ENCODE results near the genes TATDN3 and VASH2.

- PRO-cap, result no peak
Observed at GRCh38 chr1:211632814-211633935, 42.2 kb downstream of the NEK2 start.

- PRO-cap, result no peak
Observed at GRCh38 chr1:211903842-211904421, 73.4 kb upstream of the LPGAT1 start.

GRCh38 chr1:211958049-211958490 is 77.3 kb downstream of the INTS7 start:
- PRO-cap, result no peak

GRCh38 chr1:212057842-212059183 is 22.8 kb downstream of the DTL start:
- PRO-cap, result no peak

DNA sequence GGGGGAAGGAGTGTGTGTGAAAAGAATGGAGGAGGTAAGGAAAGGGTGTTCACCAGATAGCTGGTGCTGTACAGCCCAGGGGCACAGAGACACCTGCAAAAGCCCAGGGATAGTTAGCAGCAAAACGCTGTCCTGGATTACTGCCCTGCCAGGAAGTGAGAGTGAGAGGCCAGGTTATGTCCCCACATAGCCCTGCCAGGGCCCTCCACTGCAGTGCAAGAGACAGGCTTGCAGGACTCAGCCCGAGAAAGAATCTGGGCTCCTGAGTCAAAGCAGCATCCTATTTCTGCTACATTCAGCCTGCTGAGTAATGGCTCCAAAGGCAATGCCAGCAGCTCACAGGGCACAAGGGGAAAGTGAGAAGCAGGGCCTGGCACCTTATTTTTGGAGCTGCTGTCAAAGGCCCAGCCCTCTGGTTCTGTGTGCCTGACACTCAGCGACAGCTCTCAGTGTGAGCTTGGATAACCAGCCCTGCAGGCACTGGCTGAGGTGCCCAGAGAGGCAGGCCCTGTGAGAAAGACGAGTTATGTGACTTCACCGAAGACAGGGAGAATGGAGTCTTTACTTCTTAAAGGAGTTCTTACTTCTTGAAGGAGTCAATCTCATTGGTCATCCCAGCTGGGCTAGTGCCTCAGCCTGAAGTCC is 83.9 kb downstream of the DTL start:
- PRO-cap, result no peak

GRCh38 chr1:212152109-212152659 is 116.6 kb downstream of the DTL start:
- PRO-cap, result no peak

GRCh38 chr1:212225197-212226480 is 59.6 kb upstream of the PPP2R5A start:
- PRO-cap, result no peak

- PRO-cap, result no peak
Observed at GRCh38 chr1:212234494-212235148, 50.6 kb upstream of the PPP2R5A start.

GRCh38 chr1:212328214-212328725 is 43.1 kb downstream of the PPP2R5A start:
- PRO-cap, result no peak

- PRO-cap, result no peak
Observed at GRCh38 chr1:212360955-212361850, 53.5 kb downstream of the PACC1 start.

GRCh38 chr1:212364498-212365519 is 49.9 kb downstream of the PACC1 start:
- PRO-cap, result no peak

DNA sequence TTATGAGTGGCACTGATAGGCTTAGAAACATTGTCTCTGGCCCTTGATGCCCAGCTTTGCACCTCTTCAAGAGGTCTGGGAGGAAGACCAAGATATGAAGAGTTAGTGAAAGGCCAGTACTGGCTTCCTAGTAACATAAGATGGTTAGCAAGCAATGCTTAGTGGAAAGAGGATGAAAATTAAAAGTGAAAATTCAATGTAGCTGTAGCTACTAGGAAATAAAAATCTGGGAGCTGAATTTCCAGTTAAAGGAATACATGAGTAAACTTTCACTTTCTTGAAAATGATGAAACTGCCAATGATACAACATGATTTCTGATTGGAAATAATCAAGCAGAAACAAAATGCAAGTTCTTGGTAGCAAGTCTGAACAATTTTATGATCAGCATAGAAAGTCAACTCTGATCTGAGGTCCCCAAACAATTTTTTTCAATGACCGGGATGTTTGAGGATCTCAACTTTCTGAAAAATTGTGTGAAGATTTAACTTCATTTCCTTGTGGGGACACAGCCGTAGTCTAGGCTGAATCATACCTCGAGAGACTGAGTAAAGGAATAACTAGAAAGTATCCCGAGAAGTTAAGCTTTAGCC is 3.1 kb downstream of the ATF3 start:
- PRO-cap, result no peak

DNA sequence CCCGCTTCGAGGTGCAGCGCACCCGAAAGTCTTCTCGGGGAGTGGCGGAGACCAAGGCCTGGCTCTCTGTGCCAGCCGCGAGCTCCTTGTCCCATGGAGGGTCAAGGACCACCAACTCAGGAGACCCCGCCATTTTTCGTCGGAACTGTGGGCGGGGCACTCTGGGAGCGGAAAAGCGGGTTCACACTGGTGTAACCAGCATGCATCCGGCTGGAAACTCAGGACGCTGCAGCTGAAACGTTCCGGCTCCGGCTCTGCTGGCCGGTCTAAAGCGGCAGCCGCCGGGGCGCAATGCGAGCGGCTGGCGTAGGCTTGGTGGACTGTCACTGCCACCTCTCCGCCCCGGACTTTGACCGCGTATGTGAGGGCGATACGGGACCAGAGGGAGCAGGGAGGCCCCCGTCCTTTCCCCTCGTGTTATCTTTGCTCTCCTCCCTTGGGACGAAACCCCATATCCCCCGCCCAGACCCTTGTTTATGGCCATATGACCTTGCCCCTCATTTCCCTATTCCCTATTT is at the start of gene TATDN3:
Gene TATDN3, plus strand, starts transcription at position 264 of the 518 bp plus-strand sequence.
- PRO-cap, result bidirectional peak, plus-strand start at position 283 of the sequence, minus-strand start at position 148 of the sequence

DNA sequence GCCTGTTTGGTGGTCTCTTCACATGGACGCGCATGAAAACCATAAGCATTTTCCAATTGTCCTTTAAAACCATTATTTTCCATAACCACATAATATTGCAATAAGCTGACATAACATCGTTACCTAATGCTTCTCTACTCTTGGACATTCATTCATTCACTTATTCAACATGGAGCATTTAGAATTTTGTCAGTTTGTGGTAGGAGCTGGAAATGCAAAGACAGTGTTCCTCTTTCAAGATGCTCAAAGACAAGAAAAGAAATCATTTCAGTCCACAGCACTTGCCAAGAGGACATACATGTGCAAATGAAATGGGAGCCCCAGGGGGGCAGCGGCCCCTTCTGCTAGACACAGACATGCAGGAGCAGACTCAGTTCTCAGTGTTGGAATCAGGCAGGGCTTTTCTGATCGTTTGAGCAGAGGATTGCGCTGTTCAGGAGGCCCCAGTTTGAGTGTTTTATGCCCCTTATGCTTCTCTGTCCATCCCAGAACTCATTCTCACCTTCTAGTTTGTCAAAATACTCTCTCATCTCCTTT is 35.6 kb upstream of the VASH2 start:
- PRO-cap, result unidirectional peak, plus-strand start at position 372 of the sequence

- PRO-cap, result bidirectional peak, plus-strand start at chr1:212950593, minus-strand start at chr1:212950377
Observed at GRCh38 chr1:212950195-212951142, at the start of gene VASH2. Gene VASH2, plus strand, starts transcription at chr1:212950541.

- PRO-cap, result no peak
Observed at GRCh38 chr1:213246997-213247562, 196.0 kb downstream of the RPS6KC1 start.

DNA sequence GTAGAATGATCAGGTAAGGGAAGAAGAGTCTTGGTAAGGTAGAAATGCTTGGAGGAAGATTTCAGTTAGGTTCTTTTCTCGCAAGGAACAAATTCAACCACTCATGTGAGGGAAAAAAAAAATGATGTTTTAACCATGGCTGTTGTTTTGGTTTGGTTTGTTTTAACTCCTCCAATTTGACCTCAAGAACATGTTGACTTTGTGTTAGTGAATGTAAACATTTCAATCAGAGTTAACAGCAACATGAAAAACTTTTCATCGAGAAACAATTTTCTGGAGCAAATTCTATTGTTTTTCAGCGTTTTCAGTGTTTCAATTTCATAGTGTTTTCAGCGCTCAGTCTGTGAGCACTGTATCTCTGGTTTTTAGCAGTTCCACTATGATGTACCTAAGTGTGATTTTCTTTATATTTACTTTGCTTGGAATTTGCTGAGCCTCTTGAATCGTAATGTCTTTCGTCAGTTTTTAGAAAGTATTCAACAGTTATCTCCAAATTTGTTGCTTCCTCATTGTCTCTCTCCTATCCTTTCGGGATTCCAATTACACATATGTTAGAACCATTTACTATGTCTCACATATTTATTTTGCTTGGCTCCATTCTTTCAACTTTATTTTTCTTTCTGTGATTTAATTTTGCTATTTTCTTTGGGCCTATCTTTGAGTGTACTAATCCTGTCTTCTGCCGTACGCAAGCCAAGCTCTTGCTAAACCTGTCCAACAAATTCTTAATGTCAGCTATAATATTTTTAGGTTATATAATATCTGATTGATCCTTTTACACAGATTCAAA is 48.8 kb upstream of the PROX1 start:
- PRO-cap, result no peak

- PRO-cap, result bidirectional peak, plus-strand start at chr1:213987957, minus-strand start at chr1:213987803
Observed at GRCh38 chr1:213987438-213987912, 298 bp upstream of the PROX1 start.

DNA sequence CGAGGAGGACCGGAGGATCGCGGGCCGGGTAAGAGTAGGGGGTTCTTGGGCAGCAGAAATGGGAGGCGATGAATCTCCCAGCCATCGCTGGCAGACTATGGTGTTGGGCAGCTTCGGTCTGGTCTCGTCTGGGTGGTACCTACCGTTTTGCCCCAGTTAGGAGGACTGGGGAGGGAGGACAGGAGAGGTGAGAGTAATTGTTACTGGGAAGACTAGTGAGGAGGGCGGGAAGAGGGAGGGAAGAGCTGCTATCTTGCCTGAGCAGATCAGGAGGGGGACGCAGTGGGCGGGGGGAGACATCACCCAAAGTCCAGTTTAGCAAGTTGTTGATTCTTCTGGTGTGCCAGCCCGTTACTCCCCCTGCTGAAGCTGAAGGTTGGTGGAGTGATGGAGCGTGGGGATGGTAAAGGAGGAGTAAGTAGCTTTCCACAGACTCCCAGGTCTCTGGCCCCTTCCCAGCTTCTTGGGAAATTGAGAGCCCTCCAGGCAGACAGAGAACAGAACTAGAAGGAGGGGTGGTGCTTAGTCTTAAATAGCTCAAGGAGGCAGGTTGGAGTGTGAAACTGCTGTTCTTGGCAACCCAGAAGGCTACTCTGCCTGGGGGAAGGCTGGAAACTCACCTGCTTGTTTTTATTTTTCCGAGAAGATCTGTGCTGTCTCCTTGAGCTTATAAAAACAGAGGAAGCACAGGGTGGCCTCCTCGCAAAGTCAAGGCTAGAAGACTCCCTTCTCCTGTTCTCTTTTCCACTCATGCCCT is 1.8 kb downstream of the PROX1 start:
- PRO-cap, result no peak

GRCh38 chr1:214050363-214050933 is 62.7 kb downstream of the PROX1 start:
- PRO-cap, result no peak

Data from LUHMES (cell line).